SUDHL5 (cell line): ENCODE results near the genes E2F3, ALDH5A1, TDP2 and ARMH2.

DNA sequence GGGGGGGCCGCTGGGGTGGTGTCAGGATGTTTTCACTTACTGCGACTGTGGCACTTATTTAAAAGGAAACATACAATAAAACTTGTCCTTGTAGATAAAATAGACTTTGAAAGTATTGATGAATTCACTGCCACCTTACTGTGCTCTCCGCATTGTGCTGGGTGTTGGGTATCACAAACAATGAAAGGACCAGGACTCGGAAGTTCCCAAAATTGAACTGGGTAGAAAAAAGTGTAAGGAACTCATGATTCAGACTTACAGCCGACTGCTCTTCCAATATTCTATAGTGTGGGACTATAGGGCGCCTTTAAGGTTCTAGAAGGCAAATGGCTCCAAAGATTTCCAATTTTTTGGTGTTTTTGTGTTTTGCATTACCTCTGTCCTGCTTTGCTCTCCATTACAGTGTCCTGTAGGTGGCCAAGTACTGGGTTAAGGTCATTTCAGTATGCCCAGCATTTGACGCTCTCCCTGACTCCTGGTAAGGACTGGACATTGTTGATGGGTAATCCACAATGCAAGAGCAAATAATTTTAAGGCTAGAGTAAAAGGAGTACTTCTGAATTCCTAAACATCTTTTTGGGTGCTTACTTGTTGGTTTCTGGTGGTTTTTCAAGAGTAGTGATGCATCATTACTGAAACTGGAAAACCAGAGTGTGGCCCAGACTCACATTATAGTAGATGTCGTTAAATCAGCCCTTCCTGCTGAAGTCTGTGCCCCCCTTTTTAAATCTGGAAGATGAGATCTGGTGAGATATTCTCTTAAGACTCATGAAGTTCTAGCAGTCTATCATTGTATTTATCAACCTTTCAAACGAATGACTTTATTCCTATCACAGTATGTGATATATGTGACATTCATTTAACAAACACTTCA lies 31.8 kb upstream of the ID4 start:
- PRO-cap: no peak

GRCh38 chr6:20130777-20131384 lies 81.4 kb downstream of the MBOAT1 start:
- PRO-cap: no peak

- PRO-cap: no peak
Observed at GRCh38 chr6:20198847-20199452, 13.3 kb downstream of the MBOAT1 start.

DNA sequence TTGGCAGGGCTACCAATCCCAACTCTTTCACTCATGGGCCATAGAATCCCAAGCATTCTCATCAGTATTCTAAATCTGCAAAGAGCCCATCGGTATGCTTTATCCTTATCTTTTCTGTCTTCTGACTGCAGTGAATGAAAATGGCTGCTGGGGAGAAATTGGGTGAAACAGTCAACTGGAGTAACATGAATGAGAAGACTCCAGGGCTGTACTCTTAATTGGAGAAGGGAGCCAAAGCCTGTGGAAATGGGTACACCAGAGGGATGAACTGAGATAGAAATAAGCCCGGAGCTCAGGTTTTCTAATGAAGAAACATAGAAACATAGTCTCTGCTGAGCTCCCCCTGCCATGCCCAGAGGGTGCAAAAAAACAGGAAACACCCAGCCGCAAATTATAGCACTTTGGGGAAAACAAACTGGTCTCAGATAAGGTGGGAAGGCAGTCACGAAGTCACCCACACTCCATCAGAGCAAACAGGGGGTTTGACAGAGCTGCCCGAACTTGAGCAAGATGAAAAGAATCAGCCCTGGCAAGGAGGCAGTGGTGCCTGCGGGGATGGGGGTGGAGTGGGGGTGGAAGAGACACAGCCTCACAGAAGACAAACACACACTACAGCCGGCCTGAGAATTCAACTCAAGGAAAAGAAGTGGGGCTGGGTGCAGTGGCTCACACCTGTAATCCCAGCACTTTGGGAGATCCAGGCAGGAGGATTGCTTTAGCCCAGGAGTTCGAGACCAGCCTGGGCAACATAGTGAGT lies 35.3 kb upstream of the E2F3 start:
- PRO-cap: no peak

DNA sequence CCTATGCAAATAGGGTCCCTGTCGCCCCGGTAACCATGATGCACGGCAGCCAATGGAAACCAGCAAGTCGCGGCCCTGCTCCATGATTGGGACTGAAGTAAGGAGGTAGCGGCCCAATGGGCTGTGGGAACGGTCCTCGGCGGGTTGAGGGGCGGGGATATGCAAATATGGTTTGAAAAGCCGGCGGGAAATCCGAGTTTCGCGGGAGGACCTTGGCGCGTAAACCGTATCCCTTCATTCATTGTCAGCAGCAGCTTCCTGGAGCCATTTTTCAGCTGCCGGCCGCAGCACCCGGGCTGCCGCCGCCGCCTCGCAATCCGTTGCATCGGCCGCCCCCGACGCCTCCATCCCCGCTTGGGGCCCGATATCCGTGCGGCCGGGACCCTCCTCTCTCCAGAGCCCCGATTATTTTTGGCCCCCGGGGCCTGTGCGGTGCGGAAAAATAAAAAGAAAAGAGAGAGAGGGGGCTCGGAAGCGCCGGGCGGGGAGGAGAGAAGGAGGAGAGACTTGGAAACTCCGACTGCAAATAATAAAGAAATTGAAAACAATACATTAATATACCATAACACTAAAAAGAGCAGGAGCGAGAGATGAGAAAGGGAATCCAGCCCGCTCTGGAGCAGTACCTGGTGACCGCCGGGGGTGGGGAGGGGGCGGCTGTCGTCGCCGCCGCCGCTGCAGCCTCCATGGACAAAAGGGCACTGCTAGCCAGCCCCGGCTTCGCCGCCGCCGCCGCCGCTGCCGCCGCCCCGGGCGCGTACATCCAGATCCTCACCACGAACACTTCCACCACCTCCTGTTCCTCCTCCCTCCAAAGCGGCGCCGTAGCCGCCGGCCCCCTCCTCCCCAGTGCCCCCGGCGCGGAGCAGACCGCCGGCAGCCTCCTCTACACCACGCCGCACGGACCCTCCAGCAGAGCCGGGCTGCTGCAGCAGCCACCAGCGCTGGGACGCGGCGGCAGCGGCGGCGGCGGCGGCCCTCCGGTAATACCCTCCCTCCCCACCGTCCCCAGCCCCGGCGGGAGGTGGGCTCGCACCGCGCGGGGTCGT lies at the start of gene E2F3:
Gene E2F3, plus strand, starts transcription at position 237 of the 1,049 bp plus-strand sequence.
- PRO-cap: bidirectional peak, plus-strand start at position 237 of the sequence, minus-strand start at position 238 of the sequence; bidirectional peak, plus-strand start outside the sequence, minus-strand start at position 904 of the sequence

DNA sequence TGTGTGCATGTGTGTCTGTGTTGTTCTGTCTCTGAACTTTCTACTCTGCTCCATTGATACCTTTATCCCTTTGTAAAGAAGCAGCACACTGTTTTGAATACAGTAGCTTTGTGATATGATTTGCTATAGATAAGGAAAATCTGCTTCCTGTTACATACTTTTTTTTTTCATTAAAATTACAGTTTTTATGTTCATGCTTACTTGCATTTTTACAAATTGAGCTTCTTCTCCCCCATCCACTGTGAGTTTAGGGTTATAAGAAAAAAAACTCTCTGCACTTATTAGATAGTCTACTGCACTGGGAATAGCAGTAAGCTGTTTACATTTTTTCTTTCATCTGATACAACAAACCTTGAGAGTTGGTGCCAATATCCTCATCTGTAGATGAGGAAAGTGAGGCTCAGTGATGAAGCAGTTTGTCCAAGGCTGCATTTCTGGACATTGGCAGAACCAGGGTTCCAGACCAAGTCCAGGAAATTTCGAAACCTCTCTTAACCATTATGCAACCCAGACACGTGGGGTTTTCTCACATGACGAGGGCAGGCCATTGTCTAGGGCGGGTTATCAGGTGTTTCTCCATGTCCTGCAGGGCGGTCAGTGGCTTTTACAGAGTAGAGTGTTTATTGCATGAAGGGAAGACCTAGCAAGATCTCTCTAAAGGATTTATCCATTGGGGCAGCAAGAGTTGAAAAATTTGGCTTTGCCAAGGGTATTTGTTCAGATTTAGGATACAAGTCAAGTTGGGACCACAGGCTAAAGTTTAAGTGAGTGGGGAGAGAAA lies 22.9 kb downstream of the E2F3 start:
- PRO-cap: no peak

- PRO-cap: no peak
Observed at GRCh38 chr6:20600823-20601930, 66.9 kb downstream of the CDKAL1 start.

- PRO-cap: no peak
Observed at GRCh38 chr6:21005678-21006038, 471.4 kb downstream of the CDKAL1 start.

DNA sequence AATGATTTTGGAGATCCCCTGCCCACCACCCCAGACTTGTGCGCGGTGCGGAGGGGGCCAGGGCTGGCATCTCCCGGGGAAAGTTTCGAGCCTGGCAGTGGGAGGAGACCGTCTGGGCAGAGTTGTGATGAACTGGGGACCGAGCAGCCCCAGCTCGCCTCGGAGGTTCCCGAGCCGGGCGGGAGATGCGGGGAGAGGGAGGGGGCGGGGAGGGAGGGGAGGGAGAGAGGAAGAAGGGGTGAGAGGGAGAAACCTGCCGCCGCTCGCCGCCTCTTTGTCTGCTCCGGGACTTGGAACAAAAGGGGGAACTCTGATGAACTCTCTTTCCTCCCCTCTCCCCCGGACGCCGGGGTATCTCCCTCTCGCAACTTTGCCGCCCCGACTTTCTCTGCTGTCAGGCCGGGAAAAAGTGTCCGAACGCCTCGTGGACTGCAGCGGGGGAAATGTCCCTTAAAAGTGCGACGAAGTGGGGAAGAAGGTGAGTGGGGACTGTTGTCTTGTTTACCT lies 72.7 kb downstream of the SOX4 start:
- PRO-cap: no peak

DNA sequence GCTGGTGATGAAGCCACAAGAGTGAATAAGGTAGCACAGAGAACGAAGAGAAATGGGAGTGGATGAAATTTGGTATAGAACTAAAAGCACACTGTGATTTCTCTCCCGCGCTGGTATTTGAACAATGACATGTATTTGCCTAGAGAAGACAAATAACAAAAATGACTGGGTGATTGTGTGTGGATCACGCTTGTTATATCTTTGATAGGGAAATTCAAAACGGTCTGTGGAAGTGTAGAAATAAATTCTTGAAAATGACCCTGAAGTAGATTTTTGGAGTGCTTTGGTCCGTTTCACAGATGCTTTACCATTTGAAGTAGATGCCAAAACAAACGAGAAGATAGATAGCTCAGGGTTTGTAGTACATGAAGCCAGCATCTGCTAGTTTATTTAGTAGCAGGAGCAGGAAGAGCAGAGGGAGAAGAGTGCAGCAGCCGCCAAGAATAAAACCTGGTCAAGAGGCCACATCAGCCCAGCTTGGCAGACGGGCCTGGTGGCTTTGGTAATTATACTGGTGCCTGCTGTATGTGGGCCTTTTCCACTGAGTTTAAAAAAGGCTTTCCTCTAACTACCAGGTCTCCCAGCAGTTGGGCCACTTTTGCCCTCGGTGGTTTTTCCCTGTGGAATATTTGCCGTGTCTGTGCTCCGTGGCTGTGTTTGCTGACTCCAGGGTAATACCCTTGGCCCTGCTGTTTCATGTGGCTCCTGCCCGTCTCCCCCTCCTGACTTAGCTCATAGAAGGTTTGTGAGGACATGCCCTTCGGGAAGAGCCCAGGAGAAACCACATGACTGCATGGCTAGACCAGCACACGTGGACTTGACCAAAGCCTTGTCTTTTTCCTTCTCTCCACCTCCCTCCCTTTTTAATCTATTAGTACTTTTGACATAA lies 293.9 kb downstream of the SOX4 start:
- PRO-cap: no peak

GRCh38 chr6:21997521-21998394 lies 299.1 kb downstream of the PRL start:
- PRO-cap: no peak

GRCh38 chr6:22148028-22148761 lies 148.6 kb downstream of the PRL start:
- PRO-cap: no peak

- PRO-cap: bidirectional peak, plus-strand start at chr6:24494798, minus-strand start at chr6:24494737; bidirectional peak, plus-strand start at chr6:24495010, minus-strand start at chr6:24494938
Observed at GRCh38 chr6:24494625-24495190, at the start of gene ALDH5A1. Gene ALDH5A1 (plus strand): TSS chr6:24494969.

DNA sequence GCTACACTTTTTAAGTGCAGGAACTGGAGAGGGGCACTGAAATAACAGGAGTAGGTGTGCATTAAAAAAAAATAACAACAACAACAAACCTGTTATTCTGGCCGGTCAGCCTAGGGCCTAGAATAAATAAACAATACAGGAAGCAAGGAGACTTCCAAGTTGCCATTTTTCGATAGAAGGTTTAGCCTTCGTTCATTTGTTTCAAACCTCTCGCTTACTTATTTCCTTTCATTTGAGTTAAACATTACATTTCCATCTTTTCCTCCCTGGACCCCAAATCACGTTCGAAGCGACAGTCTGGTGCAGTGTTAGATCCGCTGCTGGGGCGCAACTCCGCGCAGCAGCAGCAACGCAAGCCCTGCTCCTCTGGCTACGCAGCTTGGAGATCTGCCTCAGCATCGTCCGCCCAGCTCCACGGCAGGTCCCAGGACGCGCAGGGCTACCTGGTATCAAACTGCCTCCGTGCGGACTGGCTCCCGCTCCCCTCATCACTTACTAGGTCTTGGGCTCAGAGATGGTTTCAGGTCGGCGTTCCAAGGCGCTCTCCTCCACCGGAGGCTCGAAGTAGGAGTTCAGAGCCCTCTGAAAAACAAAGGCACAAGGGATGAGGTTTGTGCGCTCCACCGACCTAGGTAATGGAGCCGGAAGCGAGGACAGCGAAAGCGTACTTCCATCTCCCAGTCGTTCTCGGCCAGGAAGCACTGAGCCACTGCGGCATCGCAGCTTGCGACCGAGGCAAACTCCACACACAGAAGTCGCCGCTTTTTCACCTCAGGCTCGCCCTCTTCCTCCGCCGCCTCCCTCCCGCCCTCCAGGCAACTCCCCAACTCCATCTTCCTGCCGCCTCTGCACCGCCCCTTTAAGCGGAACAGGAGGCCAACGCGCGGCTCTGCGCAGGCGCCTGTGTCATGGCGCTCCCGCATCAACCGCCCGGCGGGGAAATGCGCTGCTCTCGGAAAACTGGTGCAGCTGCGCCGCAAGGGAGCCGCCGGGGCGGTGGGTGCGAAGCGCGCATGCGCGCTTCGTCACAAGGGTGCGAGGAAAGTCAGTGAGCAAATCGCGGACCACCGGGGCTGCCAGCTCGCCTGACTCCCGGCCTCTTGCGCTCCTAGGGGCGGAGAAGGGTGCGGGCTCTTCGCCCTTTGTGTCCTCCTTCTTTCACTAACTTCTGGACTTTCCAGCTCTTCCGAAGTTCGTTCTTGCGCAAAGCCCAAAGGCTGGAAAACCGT lies at the start of gene TDP2:
Gene TDP2, minus strand, starts transcription at position 870 of the 1,229 bp plus-strand sequence.
- PRO-cap: bidirectional peak, plus-strand start at position 1,028 of the sequence, minus-strand start at position 861 of the sequence

DNA sequence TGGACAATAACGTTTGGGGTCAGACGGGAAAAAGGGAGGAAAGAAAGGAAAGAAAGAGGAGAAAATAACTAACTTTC lies 227 bp downstream of the C6orf62 start:
- PRO-cap: no peak

DNA sequence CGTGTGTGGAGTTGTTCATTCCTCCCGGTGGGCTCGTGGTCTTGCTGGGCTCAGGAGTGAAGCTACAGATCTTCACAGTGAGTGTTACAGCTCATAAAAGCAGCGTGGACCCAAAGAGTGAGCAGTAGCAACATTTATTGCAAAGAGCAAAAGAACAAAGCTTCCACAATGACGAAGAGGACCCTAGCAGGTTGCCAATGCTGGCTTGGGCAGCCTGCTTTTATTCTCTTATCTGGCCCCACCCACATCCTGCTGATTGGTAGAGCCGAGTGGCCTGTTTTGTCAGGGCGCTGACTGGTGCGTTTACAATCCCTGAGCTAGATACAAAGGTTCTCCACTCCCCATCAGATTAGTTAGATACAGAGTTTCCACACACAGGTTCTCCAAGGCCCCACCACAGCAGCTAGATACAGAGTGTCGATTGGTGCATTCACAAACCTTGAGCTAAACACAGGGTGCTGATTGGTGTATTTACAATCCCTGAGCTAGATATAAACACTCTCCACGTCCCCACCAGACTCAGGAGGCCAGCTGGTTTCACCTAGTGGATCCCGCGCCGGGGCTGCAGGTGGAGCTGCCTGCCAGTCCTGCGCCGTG lies 9.3 kb upstream of the GMNN start:
- PRO-cap: no peak

GRCh38 chr6:24798670-24799142 lies at the start of gene ARMH2:
Gene ARMH2 (minus strand): TSS chr6:24798917.
- PRO-cap: no peak

DNA sequence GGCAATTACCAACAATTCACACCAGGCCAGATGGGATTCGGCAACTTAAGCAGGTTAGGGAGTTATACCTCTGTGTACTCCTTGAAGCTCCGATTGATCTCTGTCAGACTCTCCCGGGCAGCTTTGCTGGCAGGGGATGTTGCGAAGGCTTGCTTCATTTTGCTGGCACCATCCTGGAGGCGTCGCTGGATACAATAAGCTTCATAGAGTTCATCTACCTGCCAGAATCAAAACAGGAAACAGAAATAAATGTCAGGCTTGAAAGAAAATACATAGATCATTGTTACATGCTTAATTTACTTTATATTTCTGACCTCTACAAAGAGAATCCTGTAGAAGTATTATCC lies 66.5 kb upstream of the ARMH2 start:
- PRO-cap: no peak

DNA sequence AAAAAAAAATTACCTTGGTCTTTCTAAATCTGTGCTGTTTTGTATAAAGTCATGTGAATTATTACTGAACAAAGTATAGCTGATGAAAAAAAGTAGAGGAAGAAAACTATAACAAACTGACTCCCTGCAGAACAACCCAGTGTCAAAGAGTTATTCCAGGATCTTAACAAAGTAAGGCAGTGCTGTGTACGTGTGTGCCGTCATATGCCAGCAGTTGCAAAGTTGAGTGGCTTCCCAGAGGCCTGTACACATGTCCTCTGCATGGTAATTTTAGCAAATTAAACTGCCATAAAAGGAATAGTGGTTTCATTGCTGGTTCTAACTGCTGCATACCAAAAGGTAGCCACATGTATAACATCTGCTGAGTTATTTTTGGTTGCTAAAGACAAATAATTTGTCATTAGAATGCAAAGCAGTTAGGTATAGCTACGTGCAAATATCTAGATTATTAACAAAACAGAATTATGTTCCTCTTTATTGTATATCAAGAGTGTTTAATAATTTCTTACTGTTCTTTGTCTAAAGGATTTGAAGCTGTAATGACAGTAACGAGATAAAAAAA lies 44.7 kb downstream of the RIPOR2 start:
- PRO-cap: bidirectional peak, plus-strand start at position 139 of the sequence, minus-strand start at position 224 of the sequence

GRCh38 chr6:24902988-24903305 lies 32.8 kb downstream of the RIPOR2 start:
- PRO-cap: no peak